Tongue (tissue), 2 donors: ENCODE measurements around a stretch of chr2.

DNA sequence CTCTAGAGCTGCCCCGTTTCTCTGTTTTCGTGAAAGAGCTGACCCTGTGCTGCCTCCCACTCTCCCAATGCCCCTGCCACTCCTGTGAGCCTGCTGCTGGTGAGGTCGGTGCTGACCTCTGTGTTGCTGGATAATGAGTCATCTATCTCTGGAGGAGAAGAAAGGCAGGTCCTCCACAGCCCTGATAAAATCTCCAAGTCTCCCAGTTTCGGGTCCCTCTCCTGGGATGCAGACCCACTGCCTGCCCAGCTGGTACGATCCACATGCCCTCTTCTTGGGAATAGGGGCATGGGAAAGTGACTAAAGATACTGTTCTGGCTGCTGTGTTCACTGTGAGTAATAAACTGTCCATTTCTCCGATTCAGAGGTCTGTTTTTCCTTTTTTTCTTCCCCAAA is 19.2 kb downstream of the PTPN18 start:
- RAMPAGE, long total RNA: no peak

DNA sequence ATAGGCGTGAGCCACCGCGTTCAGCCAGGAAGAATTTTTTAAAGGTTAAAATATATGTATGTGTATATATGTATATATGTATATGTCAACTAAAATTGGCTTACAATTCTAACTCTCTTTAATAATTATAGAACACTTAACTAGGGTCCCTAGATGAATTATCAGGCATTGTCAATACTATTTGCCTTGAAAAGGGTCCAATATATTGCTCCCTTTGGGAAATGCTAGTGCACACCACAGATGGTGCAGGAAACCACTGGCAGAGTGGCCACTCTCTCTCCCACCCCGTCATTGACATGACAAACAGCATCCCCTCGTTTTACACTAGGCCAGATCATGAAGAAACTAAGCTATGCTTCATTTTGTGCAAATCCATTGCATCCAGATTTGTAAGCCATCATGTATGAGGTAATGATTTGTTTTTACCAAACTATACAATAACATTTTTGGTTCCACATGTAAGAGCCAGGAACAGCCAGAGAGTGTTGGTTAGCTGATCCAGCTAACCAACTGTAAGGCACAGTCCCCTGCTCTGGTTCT is 29.4 kb downstream of the PTPN18 start:
- RAMPAGE, long total RNA: no peak

DNA sequence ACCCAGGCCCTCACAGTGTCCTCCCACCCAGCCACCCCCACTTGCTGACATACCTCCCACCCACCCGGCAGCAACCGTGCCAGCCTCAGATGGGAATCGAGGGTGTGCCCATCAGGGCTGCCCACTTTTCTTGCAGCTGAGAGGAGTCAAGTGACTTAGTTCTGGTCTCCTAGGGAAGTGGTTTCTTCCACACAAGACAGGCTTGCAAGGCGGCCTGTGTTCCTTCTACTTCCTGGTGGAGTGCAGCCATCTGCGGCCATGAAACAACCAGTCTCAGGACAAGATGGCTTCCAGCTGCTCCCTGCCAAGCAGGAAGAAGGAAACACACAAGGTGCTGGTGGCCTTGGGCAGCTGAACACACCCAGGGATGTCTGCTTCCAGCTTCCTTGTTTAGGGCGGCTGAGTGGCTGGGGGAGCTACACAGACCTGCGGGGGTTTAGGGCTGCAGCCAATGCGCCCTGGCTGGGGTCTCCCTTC is 34.6 kb downstream of the PTPN18 start:
- RAMPAGE, long total RNA: no peak

DNA sequence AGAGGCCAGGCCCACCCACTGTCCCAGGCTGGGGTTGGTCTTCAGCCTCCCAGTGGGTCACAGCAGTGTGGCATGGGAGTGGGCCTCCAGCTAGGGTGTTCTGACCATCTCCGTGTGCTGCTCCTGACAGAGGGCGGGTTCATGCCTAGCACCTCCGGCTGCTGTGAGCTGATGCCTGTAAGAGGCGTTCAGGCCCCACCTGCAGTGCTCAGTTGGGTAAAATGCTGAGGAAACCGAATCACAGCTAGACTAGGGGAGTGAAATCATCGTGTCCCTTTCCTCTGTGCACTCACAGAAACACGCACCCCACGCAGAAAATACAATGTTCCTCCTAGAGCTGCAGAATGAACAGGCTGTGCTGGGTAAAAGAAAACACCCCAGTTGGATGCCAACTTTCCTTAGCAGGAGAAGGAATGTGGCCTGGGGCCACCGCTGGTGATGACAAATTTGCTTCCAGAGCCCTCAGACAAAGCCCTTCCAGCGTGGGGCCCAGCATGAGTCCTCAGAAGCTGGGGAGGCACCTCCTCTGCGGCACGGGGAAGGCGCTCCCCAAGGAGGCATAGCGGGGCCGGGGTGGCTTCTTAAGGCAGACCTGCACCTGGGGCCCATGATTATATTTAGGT is 16.4 kb upstream of the ARHGEF4 start:
- RAMPAGE, long total RNA: no peak

GRCh38 chr2:130991848-130992206 is 101.4 kb downstream of the FAM168B start:
- RAMPAGE, long total RNA: no peak

GRCh38 chr2:131081566-131082330 is 11.5 kb downstream of the FAM168B start:
- RAMPAGE, long total RNA: no peak

DNA sequence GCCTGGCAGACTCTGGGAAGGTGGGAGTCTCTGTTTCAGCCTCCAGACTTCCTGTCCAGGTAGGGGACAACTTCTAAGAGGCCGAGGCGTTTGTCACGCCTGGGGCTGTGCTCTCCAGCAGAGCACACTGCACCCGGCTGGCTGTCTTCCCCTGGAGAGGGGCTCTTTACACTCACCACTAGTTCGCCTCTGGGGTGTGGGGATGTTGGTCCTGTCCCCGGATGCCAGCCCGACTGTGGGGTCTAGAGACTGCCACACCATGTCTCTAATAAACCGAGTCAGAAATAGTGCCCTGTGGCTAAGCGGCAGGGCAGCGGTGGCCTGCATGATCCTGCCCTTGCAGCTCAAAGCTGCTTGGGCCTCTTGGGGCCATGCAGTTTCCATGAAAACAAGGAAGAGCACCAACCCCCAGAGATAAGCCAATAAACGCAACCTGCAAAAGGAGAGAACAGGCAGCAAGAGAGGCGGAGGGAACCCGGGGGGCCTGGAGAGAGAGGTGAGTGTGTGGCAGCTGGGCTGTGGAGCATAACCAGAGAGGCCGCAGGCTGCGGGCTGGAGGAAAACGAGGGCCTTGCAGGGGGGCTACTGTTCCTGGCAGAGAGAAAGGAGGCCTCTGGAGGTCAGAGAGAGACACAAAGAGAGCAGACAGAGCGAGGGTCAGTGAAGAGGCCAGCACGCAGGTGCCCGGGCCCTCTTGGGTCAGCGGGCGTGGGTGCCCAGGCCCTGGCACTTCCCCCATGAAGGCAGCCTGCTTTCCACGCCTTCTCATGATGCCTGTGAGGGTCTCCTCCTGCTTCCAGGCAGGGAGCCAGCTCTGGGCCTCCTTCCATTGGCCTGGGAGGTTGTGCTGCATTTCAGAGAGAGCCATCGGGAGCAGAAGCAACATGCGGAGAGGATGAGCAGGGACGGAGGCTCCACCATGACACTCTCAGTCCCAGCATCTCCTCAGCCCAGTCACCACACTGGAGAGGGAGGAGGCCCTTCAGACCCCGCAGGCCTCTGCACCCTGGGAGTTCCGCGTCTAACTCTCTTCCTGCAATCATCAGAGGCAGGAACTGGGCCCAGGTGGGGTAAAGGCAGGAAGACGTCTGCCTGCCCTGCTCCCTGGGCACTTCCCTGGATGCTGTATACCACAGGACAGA is 1.5 kb downstream of the MZT2A start:
- RAMPAGE, long total RNA: no peak

DNA sequence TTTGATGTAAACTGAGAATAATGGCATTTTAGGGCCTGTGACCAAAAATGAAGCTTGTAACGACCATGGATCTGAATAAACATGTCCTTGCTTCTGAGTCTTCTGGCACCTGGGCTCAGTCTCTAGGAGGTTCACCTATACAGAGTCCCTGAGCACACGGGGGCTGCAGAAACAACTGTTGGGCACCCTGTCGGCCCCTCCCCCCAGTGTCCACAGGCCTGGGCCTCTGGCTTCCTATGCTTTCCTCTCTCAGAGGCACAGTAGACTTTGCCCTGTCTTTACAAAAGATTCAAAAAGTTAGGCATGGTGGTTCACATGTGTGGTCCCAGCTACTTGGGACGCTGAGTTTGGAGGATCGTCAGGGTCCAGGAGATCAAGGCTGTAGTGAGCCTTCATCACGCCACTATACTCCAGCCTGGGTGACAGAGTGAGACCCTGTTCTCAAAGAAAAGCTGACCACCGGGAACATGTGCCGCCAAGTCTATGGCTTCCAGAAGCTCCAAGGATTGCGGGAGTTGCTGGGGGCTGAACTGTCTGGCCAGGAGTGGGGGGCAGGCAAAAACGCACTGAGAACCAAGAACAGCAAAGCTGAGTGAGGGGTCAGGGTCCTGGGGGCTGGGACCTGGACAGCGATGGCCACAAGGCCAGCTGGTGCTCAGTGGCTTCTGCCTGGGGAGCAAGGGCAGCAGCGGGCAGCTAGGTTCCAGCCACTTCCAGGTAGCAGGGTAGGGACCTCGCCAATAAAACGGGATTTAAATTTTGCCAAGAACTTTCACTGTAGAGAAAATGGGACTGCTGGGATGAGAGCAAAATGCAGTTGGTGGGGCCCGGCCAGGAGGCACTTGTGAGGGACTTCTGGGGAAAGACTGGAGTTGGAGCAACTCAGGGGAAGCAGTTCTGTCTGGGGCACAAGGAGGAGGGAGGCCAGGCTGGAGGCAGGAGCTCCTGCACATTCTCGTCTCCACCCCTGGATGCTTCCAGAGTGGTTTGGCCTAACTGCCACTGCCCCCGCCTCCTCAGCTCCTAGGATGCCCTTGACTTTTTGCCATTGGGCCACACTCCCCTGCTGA is 5.9 kb upstream of the CCDC74A start:
- RAMPAGE, long total RNA: no peak

DNA sequence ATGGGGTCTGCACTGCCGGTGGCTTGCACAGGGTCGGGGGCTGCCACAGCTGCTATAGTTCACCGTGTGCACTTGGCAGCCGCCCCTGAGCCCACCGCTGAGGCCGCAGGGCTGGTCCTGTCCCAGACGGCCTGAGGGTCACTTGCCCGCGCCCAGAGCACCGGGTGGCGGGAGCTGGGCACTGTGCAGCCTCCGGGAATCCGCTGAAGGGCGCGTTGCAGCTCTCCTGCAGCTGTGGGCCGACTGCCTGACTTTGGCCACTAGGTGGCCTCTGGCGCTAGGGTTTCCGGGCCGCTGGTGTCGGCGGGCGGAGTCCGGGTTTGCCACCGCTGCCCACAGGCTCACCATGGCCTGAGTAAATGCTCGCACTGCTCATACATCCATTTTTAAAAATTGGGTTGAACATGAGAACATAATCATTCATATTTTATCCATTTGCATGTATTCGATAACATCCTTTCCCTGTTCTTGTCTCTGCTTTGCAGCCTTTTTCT is 146.2 kb downstream of the CCDC74A start:
- RAMPAGE, long total RNA: no peak

GRCh38 chr2:132278801-132280114 is 117.5 kb upstream of the ANKRD30BL start:
- RAMPAGE, long total RNA: no peak

- RAMPAGE, long total RNA: no peak
These were observed 63.1 kb upstream of the GPR39 start for GRCh38 chr2:132353541-132353932.

DNA sequence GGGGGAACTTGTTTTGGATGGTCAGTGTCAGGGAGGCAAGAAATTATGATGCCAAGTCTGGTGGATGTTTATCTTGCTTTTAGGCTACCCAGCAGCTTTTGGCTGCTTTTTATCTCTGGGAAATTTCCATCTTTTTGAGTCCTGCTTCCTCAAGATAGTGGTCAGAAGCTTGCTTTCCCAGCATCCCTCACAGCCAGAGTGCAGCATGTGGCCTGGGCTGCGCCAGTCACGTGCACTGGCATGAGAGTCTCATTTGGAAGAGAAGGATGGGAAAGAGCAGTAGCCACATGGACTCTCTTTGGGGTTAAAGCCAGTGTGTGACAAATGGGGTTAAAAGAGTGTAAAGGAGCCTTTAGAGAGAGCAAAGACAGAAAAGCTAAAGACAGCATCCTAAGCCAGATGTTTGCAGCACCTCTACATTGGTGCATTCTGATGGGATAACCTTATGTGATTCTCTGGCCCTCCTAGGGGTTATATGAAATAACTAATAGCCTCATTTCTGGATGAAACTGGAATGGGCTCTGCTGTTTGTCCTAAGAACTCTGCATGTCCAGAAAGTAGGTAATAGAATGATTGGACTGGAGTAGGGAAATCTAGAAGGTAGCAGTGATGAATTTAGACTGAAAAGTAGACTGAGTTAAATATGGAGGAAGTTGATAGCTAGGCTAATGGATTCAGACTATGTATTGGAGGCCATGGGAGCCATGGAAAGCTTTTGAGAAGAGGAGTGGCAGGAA is 12.9 kb downstream of the GPR39 start:
- RAMPAGE, long total RNA: no peak

DNA sequence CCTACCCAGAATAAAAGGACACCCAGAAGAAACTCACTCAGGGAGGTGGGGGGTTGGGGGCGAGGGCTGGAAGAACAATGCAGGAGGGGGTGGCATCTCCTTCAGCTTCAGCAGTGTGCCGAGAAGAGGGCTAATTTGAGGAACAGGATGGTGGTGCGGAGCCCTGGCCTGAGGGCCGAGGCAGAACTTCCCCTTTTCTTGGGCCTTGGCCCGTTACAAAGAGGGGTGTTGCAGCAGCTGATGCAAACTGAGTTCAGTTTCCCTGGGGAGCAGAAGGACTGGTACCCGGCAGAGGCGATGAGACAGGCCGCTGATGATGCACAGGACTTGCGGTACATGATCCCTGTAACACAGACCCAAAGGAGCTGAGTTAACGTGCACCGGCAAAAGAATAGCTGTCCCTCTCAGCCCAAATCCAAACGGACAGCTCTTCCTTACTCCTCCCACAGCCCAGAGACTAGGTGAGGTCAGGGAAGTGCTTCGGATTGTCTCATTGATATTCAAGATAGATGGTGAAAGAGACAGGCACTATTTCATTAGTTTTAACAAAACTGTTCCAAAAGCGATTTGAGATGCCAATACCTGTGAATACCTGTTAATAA is 24.0 kb downstream of the LYPD1 start:
- RAMPAGE, long total RNA: no peak

DNA sequence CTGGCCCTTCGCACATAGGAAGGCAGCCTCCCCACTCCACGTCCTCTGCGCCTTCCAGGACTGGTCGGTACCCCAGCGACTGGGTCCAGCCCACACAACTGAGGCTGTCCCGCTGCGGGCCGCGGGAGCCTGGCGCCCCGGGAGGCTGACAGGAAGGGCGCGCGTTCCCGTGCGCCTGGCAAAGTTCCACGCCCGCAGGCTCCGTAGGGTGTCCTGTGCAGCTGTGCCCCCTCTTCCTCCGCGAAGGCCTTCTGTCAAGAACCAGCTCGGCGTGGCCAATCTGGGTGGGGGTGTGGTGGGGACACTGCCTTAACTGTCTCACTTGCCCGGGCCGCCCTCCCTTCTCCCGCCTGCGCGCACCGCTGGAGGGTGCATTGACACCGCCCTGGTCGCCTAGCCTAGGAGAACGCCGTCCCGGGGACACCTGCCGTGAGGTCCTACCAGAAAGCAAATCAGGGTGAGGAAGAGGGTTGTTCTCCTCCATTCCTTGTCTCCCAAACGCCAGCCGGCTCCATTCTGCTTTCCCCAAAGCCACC is 585 bp upstream of the LYPD1 start:
- RAMPAGE, long total RNA: no peak

DNA sequence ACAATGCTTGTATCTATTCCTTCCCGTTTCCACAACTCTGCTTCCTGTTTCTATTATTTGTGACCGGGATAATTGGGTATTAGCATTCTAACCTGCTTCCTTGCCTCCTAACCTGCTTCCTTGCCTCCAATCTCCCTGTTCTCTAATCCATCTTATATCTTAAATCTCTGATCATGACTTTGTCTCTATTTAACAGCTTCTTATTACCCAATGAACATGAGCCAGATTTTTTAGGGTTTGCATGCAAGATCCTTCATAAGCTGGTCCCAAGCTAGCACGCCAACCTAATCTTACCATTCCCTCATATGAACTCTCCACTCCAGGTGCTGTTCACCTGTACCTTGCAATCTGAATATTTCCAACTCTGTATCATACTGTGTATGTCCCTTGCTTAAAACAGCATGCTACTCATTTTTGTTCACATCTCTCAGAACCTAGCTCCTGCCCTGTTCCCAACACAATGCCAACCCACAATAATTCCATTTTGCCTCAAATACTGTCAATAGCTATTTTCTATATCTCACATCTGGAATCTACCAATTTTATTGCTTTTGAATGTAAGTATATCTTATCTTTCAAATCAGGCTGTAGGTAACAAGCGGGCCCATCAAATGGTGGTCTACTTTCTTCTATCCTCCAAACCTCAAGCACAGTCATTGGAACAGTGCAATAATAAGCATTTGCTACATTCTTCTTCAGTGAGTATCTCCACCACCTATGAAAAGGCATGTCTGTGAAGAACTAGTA is 411.5 kb downstream of the NCKAP5 start:
- RAMPAGE, long total RNA: no peak

DNA sequence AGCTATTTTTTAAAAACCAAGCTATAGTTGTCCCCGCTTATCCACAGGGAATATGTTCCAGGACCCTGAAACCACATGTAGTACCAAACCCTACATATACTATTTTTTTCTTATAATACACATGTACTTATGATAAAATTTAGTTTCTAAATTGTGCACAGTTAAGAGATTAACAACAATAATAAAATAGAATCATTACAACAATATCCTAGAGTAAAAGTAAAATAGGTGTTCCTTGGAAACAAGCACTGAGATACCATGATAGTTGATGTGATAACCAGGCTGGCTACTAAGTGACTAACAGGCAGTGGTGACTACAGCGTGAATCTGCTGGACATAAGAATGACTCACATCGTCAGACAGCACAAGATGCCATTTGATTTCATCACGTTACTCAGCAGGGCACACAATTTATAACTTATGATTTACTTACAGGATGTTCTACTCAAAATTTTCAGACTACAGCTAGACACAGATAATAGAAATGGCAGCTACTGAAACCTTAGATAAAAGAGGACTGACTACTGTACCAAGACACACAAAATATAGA is 367.3 kb downstream of the NCKAP5 start:
- RAMPAGE, long total RNA: no peak

DNA sequence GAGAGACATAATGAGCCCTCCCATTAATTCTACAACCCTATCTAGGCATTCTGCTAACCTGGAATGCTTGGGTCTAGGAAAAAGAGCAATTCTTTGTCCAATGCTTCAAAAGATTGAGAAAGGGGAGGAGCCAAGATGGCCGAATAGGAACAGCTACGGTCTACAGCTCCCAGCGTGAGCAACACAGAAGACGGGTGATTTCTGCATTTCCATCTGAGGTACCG is 21.6 kb downstream of the NCKAP5 start:
- RAMPAGE, long total RNA: no peak

- RAMPAGE, long total RNA: no peak
These were observed 73.2 kb upstream of the NCKAP5 start for GRCh38 chr2:133641311-133642101.

DNA sequence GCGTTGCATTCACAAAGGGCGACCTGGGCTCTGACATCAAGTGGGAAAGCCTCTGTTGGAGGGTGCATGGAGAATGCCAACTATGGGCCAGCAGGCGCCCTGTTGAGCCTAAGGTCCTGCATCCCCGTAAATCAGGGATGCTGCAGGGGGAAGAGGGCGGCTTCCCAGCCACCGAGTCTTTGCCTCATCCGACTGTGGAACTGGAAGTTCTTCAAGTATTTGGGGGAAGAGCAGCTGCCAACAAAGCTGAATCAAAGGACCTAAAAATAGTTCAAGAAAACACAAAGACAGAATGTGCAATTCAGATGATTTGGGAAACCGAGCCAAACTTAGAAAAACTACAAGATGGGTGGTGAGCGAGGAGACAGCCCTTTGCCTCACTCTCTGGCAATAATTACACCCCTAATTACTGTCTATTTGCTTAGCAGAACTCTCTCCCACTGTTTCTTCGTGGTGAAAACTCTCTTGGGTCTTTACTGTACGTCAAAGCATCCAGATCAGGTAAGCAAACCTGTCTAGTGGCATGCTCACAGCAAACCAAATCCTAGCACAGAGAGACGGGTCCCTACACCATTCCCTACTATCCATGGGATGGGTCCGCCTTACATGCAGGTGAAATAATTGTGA is 281.0 kb upstream of the MGAT5 start:
- RAMPAGE, long total RNA: no peak

DNA sequence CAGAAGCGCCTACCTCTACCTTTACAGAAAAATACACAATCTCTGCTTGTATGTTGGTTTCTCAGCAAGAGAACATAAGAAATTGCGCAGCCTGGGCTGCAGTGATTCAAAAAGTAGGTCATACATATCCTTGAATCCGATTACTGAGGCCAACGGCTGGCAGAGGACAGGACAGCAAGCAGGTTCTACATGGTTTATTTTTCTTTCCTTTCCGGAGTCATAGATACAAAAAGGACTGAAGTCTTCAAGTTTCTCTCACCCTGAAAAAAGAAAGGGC is 266.7 kb upstream of the MGAT5 start:
- RAMPAGE, long total RNA: no peak